Endometrial microvascular endothelial cells (primary cell): ENCODE results near the gene PDE4B.

- RAMPAGE, long total RNA = no peak
Observed at GRCh38 chr1:64476017-64477067, 6.4 kb downstream of the CACHD1 start.

DNA sequence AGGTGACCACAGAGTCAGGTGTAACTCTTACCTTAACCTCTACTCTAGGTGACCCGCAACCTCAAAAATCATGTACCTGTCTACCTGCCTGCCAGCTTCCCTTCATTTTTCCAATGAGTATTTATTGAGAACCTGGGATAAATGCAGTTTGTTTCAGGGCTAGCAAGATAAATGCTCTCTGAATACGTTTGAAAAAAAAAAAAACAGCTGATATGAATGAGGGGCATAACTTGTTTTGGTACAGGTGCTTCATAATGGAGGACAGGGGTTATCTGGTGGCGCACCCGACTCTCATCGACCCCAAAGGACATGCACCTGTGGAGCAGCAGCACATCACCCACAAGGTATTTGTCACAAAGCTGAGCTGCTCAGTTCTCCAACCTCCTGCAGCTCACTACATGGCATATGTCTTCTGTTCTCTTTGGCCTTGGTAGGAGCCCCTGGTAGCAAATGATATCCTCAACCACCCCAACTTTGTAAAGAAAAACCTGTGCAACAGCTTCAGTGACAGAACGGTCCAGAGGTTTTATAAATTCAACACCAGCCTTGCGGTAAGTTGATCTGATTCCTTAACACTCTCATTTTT lies 71.9 kb upstream of the RAVER2 start:
- RAMPAGE, long total RNA = no peak

DNA sequence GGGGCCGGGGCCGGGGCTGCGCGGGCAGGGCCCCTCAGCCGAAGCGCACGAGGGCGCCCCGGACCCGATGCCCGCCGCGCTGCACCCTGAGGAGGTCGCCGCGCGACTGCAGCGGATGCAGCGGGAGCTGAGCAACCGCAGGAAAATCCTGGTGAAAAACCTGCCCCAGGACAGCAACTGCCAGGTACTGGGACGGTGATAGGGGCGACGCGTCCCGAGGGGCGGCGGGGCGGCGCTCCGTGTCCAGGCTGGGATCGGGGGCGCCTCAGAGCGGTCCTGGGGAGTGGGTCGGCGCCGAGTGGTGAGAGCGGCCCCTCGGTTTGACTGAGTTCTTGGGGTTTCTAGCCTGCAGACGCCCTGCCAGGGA lies 346 bp downstream of the RAVER2 start:
- RAMPAGE, long total RNA = no peak

- RAMPAGE, long total RNA = no peak
Observed at GRCh38 chr1:64845273-64846076, 100.6 kb downstream of the RAVER2 start.

GRCh38 chr1:64875997-64876605 lies 90.2 kb downstream of the JAK1 start:
- RAMPAGE, long total RNA = no peak

DNA sequence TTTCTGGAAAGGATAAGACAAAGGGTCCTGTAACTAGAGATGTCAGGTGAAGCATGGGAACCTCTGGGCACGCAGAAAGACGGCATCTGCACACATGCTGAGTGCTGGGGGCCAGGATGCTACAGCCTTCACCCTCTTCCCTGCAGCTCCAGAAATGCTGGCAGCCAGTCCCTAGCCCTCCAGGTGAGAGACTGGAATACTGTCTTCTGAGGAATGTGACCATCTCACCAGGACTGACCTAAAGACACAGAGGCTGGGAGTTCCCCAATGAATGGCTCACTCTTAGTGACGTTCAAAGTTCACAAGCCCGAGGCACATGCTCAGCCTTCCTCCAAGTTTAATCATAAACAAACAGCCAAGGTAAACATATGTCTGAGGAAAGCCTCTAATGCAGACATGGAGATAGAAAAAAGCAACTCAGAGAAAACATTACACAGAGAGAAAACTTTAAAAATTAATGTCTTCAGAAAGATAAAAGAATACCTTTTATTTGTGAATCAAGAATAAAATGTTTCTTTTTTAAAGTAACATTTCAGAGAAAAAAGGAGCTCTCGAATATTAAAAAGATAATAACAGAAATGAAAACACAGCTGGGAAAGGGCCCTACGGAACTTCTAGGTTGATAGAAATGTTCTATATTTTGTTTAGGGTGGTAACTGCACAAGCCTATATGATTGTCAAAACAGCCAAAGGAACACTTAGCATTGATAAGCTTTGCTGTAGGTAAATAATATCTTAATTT lies 50.4 kb downstream of the JAK1 start:
- RAMPAGE, long total RNA = no peak

- RAMPAGE, long total RNA = no peak
Observed at GRCh38 chr1:64963343-64964094, 2.8 kb downstream of the JAK1 start.

DNA sequence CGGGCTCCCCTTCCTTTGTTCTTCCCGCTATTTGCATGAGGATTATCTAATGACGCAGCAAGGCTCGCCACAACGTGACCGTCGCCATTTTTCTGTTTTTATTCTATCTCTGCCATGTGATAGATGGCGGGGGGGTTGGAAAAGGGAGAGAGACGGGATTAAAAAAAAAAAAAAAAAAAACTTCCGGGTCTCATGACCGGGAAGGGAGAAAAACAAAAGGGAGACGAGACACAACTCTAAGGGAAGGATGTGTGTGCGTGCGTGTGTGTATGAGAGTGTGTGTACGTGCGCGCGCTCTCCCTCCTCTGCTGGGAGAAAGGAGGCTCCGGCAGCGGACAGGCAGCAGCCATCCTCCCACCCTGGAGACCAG lies 80.4 kb upstream of the AK4 start:
- RAMPAGE, long total RNA = no peak

DNA sequence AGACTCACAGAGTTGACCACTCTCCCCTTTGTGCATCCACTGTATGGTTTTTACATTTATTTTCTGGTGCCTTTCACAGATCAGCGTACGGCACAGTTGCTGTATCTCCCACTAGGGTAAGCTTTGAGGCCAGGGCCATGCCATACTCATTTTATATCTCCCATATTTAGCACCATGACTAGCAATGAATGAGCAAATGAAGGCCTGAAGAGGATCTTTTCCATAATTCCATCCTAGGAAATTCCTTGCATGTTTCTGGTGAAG lies 79.1 kb upstream of the AK4 start:
- RAMPAGE, long total RNA = no peak

DNA sequence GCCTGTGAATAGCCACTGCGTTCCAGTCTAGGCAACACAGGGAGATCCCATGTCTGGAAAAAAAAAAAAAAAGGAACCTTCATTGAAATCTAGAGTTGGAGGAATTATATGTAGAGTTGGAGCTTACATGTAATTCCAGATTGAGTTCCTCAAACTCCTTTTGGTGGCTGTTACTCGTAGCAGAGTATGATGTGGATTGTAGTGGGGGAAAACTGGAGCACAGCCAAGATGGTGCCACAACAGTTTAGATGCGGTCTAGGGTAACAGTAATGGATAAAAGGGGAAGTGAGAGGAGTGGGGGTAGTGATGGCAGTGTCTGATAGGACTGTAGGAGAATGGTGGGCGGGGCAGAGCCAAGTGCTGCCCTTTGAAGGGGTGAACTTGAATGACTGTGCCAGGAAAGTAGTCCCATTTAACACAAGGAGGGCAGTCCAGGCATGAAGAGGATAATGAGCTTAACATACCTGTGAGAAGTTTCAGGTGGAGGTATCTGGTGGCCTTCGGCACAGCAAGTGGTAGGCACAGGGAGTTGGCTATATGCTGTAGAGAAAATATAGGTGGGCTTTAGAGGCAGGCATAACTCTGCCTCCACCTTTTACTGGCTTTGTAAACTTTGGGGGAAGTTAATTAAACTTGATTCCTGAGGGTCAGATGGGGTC lies 17.6 kb downstream of the AK4 start:
- RAMPAGE, long total RNA = no peak

- RAMPAGE, long total RNA = no peak
Observed at GRCh38 chr1:65247892-65248354, 61.4 kb upstream of the DNAJC6 start.

- RAMPAGE, long total RNA = no peak
Observed at GRCh38 chr1:65254744-65255831, 54.3 kb upstream of the DNAJC6 start.

DNA sequence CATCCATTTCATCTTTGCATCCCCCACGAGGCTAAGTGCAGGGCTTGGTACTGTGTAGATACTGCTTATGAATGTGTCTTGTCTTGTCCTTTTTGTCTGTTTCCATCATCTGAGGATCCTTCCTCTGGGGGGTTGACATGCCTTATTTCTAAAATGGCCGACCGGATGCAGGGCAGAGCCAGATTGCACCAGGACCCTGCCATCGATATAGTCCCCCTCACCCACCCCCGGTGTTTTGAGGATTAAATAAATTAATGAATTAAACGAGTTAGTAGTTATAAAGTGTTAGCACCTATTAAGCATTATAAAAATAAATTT lies 53.6 kb upstream of the DNAJC6 start:
- RAMPAGE, long total RNA = no peak

- RAMPAGE, long total RNA = no peak
Observed at GRCh38 chr1:65415760-65416307, 4.6 kb upstream of the LEPR start.

GRCh38 chr1:65421297-65421665 lies 813 bp downstream of the LEPR start:
- RAMPAGE, long total RNA = no peak

DNA sequence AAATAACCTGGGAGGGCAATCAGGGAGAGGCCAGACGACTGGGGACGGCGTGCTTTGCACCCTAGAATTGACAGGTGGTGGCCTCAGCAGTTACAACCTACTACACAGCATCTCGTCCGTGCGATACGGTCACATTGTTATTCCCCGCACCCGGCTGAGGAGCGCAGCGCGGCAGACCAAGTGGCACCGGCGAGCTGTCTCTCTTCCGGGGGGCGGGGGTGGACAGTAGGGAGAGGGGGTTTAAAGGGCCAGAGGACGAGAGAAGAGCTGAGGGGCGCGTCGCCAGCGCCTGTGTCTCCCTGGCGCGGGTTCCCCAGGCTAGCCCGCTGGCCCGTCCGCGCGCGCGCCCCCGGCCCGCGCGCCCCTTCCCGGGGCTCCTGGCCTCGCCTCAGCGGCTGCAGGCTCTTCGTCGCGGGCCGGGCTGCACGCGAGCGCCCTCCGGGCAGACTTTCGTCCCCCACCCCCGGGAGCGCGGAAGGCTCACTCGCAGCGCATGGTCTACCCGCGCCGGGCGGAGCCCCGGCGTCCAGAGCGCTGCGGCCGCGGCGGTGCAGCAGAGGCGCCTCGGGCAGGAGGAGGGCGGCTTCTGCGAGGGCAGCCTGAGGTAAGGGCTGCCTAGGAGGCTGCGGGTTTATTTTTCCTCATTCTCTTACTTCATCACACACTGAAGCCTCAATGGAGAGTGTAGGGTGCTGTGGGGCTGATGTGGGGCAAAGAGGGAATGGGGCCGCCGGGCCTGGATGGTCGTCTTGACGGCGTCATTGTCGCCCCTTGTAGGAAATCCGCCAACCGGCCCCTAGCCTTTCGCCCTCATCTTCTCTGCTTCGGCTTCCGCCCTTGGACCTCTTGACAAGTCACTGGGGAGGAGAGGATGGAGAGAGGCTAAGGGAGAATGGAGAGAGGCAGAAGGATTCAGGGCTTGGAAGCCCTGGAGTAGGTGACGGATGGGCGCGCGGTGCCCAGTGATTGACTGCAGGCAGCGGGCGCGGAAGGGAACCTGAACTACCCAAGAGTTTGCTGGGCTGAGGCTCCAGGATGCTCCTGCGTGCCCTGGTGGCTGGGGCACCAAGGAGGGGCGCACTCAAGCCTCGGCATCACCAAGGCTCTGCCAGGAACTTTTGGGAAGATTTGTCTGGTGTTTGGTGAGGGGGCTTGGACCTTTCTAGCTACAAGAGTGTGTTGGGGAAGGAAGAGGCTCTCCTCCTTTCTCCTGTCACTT lies at the start of gene PDE4B:
Gene PDE4B, plus strand, starts transcription at position 251 of the 1,219 bp plus-strand sequence.
- RAMPAGE, long total RNA = no peak

DNA sequence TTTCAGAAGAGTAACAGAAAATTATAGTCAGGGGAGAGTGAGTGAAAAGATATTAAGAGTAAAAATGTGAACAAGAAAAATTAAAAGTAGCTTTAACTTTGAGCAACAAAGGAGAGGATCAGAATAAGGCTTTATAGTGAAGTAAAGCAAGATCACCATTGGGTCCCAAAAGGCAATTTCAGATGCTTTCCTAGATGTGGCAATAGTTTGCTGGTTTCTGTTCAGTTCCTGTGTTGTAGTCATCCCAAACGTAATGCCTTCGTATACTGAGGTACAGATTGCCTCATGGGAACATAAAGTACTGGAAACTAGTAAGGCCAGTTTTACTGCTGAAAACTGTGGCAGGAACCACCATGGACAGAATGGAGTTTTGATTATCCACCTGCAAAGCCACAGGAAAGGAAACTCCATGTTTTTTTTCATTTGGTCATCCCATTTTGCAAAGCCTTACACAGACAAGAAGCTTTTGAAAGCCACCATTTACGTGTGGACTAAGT lies 283.5 kb upstream of the SGIP1 start:
- RAMPAGE, long total RNA = no peak

- RAMPAGE, long total RNA = no peak
Observed at GRCh38 chr1:66282074-66282840, 251.7 kb upstream of the SGIP1 start.

DNA sequence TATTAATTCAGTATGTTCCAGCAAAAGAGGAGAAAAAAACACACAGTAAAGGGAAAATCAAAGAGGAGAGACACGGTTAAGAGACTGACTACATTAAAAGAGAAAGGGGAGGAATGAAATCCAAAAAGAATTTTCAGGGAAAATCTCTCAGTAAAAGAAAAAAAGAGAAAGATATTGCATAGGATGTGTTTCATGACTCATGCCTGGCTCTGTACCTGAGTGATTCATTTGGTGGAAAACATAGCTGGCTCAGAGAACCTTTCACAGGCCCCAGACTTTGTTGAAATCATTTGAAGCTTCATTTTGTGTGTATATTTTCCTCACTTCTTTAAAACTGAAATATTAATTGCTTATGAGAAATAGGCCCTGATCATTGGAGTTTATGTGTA lies 239.3 kb upstream of the SGIP1 start:
- RAMPAGE, long total RNA = no peak

DNA sequence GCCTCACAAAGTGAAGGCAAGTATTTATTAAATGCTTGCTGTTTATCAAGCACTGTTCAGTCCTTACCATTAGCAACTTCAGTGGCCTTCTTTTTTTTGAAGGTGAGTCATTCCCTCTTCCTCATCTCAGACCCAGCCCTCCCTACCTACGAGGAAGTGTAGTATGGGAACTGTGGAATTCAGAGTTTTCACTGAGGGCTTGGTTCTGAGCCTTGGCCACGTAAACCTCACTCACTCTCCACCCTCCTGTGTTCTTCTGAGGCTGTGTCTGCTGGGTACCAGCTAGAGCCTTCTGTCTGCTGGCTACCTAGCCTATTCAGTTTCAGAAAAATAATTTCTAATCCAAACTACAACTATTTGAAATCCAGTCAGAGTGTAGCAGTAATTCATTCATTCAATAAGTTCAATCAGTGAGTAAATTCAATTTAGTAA lies 218.2 kb upstream of the SGIP1 start:
- RAMPAGE, long total RNA = no peak